Lung (tissue), 4 donors: ENCODE measurements around the gene FAM76A.

GRCh38 chr1:27399595-27400064, 7.2 kb downstream of the GPR3 start:
- PRO-cap, result no peak
- RAMPAGE, long total RNA, result no peak
- RRBS, result 39% methylated on average over 4 of the region's 11 CpGs

- PRO-cap, result no peak
- RAMPAGE, long total RNA, result no peak
- RRBS, result 28% methylated on average over 4 of the region's 16 CpGs
These were observed 39.1 kb upstream of the WASF2 start for GRCh38 chr1:27528806-27529696.

DNA sequence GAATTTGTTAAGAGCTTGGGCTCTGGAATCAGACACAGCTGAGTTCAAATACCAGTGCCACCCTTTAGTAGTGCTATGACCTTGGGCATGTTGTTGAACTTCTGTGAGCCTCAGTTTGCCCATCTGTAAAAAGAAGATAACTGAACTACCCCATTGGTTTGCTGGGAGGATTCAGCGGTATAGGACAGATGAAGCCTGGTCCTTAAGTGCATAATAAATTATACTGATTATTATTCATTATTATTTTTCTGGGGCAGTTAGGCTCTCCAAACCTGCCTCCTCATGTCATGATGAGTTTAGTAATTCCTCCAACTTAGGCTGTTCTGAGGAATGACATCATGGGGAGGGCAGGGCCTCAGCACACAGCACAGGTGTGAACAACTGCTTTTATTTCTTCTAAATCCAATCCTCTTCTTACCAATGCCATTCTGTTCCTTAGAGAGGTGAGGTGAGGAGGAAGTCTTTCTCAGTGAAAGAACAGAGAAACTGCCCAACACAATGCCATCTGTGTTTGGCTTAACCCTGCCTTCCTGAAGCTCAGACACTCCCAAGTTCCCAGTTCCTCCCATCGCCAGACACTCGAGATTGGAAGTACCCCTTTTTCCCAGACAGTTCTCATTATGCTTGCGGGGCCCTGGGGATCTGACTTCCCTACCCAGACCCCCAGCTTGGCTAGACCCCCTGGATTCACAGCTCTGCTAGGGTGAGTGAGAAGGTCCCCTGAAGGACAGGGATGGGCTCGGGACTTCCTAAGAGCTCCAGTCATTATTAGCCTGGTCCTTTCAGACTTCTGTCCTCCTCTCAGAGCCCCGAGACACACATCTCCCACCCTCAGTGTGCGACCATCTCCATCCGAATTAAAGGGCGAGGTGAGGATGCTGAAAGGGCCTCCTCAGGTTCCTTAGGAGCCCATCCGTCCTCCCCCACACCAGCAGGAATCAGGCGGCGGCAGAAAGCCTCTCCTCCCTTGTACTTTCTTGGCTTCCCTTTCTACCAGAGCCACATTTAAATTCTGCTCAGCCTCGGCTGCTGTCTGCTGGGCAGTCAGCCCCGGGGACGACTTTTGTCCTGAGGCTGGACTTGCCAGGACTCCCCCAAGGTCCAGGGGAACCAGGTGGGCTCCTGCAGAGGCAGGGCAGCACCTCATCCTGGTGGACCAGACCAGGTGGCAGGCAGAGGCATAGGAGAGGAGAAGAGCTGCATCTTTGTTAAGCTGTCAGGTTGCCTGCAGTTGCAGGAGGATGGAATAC, 45.6 kb upstream of the WASF2 start:
- PRO-cap, result no peak
- RAMPAGE, long total RNA, result no peak
- RRBS, result no CpG with 5 or more reads among the region's 15 CpGs

- PRO-cap, result no peak
- RAMPAGE, long total RNA, result no peak
- RRBS, result 13% methylated on average over 2 of the region's 20 CpGs
These were observed 32.4 kb downstream of the AHDC1 start for GRCh38 chr1:27571353-27572166.

DNA sequence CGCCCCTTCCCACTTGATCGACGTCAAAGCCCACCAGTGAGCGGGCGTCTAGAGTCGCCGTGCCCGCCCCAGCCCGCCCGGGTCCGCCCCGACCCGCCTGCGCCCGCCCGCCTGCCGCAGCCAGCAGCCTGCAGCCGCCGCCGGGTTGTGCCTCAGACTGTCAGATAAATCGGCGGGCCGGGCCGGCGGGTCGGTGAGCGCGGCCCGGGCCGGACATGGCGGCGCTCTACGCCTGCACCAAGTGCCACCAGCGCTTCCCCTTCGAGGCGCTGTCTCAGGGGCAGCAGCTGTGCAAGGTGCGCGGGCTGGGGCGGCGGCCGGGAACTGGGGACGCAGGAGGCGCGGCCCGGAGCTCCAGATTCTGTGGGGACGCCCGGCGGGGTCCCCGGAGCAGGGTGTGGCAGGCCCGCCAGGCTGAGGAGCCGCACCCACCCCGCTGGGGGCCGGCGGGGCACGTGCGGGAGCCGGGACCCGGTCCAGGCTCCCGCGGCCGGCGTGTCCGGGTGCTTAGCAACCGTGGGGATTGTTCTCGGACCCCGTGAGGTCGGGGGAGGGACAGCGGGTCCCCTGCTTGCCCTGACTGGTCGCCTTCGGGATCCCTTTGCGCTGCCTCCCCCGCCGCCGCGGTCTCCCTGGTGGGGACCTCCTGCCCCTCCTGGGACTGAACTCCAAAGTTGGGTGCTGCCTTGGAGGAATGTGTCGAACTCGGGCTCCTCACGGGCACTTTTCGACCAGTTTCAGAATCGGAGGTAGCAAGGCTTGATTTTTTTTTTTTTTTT, at the start of gene FAM76A:
Gene FAM76A, plus strand, starts transcription at position 96 of the 779 bp plus-strand sequence.
- PRO-cap, result bidirectional peak, plus-strand start at position 163 of the sequence, minus-strand start outside the sequence
- RAMPAGE, long total RNA, result no peak
- RRBS, result 1% methylated on average over 18 of the region's 80 CpGs

GRCh38 chr1:27744996-27745442, 19.3 kb downstream of the FAM76A start:
- PRO-cap, result no peak
- RAMPAGE, long total RNA, result no peak
- RRBS, result no CpG with 5 or more reads among the region's 4 CpGs

DNA sequence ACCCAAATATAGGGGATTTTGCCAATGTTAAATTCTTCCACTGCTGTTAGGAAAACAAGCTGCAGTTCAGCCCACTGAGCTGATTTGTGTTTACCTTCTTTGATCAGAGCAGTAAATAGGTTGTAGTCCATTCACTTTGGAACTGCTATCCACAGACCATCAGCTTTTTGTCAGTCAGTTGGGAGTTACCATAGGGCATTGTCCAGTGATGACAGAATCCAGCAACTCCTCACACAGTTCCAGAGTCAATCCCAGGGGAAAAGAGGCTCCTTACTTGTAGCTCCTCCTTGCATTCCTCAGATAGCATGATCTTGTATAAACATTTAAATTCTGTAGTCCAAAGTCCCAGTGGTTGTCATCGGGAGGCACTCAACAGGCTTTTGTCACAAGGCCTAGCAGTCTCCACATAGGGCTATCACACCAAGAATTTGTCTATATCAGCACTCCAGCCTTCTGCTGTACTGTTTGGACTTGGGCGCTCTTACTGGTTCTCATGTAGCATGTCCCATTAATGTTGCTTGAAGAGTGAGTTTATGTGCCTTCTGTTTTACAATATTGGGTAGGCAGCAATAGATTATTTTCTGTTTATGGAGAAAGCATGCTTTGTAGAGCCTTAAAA, 13.3 kb upstream of the PPP1R8 start:
- PRO-cap, result no peak
- RAMPAGE, long total RNA, result no peak
- RRBS, result no CpG with 5 or more reads among the region's 2 CpGs

- PRO-cap, result no peak
- RAMPAGE, long total RNA, result no peak
- RRBS, result 33% methylated on average over 1 of the region's 9 CpGs
These were observed 13.8 kb downstream of the THEMIS2 start for GRCh38 chr1:27886096-27886661.

DNA sequence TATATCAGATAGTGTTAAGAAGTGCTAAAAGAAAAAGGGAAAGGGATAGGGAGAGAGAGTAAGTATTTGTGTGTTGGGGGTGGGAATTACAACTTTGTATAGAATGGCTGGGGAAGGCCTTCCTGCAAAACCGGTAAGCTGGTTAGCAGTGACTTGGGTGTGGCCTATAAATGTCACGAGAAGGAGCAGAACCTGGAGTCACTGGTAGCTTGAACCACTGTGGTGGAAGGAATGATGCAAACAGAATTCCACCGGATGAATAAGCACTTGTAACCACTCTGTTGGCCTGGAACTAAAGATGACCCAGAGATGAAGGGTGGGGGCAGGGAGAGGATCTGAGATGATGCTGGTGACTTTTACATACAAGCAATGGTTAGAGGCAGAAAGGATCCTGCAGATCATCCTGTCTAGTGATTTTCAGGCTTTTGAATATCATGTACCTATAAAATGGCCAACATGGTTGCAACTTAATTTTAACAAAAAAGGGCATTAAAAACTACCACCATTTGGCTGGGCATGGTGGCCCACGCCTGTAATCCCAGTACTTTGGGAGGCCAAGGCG, 9.0 kb downstream of the XKR8 start:
- PRO-cap, result no peak
- RAMPAGE, long total RNA, result no peak
- RRBS, result 55% methylated on average over 2 of the region's 5 CpGs

DNA sequence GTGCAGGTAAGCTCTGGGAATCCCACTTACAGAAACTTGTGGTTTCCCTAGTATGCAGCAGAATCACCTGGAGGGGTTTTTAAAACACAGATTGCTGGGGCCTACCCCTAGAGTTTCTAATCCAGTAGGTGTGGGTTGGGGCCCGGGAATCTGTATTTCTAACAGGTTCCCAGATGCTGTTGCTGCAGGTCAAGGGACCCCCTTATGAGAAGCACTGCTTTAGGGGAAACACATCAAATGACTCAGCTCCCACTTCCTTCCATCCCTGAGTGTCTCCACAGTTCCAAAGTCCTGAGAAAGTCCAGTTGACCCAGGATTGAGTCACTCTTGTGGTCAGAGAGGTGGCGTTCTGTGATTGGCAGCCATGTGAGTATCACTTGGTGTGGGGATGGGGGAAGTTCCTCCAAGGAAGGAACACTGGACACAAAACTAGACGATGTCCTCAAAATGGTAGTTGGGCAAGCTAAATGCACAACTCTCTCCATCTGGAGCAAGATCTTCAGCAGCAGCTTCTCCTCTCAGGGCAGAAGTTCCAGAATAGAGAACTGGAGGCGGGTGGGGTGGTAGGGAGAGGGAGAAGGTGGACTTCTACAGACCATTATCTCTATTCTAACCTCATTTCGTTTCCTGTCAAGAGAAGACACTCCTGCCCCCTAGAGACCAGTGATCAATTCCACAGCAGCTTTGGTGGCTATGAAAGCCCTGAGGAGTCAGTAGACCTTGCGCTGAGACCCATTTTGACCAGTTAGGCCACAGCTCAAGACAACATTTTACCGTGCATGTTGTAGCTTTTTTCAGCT, 24.4 kb upstream of the EYA3 start:
- PRO-cap, result no peak
- RAMPAGE, long total RNA, result no peak
- RRBS, result no CpG with 5 or more reads among the region's 7 CpGs

GRCh38 chr1:28457529-28457815, 48.4 kb upstream of the RCC1 start:
- PRO-cap, result no peak
- RAMPAGE, long total RNA, result no peak

GRCh38 chr1:28458822-28459472, 46.9 kb upstream of the RCC1 start:
- PRO-cap, result unidirectional peak, plus-strand start at chr1:28459105
- RAMPAGE, long total RNA, result no peak
- RRBS, result no CpG with 5 or more reads among the region's 4 CpGs

- PRO-cap, result unidirectional peak, plus-strand start at chr1:28518255
- RAMPAGE, long total RNA, result no peak
- RRBS, result 1% methylated on average over 48 of the region's 104 CpGs
These were observed 12.1 kb downstream of the RCC1 start for GRCh38 chr1:28517530-28518777.

DNA sequence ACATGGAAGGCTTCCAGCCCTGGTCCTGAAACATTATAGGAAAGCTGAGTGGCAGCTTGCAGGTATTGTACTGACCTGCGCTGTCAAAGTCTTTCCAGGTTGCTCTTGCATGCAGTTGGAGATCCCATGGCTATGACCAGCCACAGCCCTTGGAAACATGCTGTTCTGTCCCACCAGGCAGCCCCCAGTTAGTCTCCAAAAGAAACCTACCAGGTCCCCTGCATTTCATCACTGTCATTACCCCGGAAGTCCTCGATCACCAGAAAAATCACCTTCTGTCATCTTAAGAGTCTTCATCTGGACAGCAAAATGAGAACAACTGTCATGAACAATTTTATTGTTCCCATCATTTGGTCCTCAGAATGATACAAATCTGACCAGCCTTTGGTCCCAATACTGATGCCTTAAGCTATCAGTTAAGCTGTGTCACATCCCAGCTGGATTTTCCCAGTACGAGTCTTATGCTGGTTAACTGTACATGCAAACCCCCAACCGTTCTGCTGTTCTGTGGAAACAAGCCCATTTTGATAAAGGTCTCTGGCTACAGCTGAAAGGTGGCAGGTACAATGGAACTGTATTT, 11.6 kb upstream of the RAB42 start:
- PRO-cap, result no peak
- RAMPAGE, long total RNA, result no peak
- RRBS, result no CpG with 5 or more reads among the region's 5 CpGs

GRCh38 chr1:28751298-28752347, 14.9 kb downstream of the YTHDF2 start:
- PRO-cap, result no peak
- RAMPAGE, long total RNA, result no peak
- RRBS, result no CpG with 5 or more reads among the region's 5 CpGs

DNA sequence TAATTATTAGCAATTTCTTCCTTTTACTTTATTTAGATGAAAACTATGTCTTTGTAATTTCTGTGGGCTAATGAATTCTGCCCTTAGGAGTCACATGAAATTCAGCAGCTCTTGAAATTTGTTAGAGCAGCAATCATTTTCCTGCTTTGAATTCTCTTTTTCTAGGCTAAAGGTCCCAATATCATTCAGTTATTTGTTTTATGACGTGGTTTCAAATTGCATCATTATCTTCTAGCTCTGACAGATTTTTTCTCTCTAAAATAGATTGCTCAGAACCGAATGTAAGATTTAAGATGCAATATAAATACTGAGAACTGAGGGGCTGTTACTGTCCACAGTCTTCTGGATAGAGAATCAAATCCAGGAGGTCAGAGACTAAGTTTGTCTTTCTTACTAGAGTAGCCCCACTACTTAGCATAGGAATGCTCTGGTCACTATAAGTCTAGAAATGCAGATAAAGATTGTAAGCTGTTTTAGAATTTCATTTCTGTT, 59.6 kb downstream of the EPB41 start:
- PRO-cap, result no peak
- RAMPAGE, long total RNA, result no peak
- RRBS, result no CpG with 5 or more reads among the region's 2 CpGs

GRCh38 chr1:29177162-29177361, 4.6 kb downstream of the SRSF4 start:
- PRO-cap, result no peak
- RAMPAGE, long total RNA, result no peak
- RRBS, result no CpG with 5 or more reads among the region's 4 CpGs

- PRO-cap, result no peak
- RAMPAGE, long total RNA, result no peak
- RRBS, result no CpG with 5 or more reads among the region's 5 CpGs
These were observed 3.2 kb downstream of the MECR start for GRCh38 chr1:29227349-29228041.

DNA sequence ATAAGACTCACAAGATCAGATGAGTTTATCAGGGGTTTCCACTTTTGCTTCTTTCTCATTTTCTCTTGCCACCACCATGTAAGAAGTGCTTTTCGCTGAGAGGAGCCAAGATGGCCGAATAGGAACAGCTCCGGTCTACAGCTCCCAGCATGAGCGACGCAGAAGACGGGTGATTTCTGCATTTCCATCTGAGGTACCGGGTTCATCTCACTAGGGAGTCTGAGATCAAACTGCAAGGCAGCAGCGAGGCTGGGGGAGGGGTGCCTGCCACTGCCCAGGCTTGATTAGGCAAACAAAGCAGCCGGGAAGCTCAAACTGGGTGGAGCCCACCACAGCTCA, 285.1 kb downstream of the MATN1 start:
- PRO-cap, result no peak
- RAMPAGE, long total RNA, result no peak
- RRBS, result 37% methylated on average over 1 of the region's 9 CpGs

GRCh38 chr1:30525924-30526585, 197.3 kb downstream of the MATN1 start:
- PRO-cap, result no peak
- RAMPAGE, long total RNA, result no peak
- RRBS, result no CpG with 5 or more reads among the region's 10 CpGs